ENCODE measurements around a stretch of chr1.

- RRBS, result no CpG with 5 or more reads among the region's 11 CpGs
These were observed 220.7 kb downstream of the TOMM20 start for GRCh38 chr1:234907745-234908451.

- RRBS, result no CpG with 5 or more reads among the region's 14 CpGs
These were observed 203.9 kb downstream of the TOMM20 start for GRCh38 chr1:234924521-234925271.

DNA sequence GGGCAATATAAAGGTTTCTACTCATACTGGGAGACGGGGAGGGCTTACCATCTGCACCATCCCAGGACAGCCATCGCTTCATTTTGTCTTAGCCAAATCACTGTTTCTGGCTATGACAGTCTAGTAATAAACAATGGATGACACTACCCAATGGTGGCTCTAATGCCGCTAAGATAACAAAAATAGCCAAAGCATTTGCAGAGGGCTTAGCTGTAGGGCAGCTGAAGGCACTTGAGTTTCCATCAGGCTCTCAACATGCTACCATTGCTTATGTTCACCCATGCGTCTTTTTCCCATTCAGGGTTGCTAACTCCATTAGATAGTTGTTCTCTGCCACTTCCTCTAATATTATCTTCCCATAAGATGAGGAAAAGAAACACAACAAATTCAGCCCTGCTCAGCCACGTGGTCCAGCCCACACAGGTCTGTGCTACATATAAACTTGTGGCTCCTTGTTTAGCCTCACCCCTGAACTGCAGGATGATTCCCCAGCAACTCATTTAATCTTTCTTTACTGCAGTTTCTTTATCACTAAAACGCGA lies 159.6 kb downstream of the TOMM20 start:
- RRBS, result no CpG with 5 or more reads among the region's 7 CpGs

- RRBS, result no CpG with 5 or more reads among the region's 5 CpGs
These were observed 148.7 kb downstream of the TOMM20 start for GRCh38 chr1:234979919-234980282.

DNA sequence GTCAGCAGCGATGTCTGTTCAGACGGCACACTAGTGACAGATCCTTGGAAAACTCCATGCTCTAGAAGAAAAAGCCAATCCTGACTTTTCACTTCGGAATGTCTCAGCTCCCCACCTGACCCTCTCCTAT lies 148.5 kb downstream of the TOMM20 start:
- RRBS, result no CpG with 5 or more reads among the region's 3 CpGs

GRCh38 chr1:235062243-235063136 lies 66.1 kb downstream of the TOMM20 start:
- RRBS, result no CpG with 5 or more reads among the region's 17 CpGs

- RRBS, result no CpG with 5 or more reads among the region's 42 CpGs
These were observed 58.7 kb downstream of the TOMM20 start for GRCh38 chr1:235069407-235070768.

DNA sequence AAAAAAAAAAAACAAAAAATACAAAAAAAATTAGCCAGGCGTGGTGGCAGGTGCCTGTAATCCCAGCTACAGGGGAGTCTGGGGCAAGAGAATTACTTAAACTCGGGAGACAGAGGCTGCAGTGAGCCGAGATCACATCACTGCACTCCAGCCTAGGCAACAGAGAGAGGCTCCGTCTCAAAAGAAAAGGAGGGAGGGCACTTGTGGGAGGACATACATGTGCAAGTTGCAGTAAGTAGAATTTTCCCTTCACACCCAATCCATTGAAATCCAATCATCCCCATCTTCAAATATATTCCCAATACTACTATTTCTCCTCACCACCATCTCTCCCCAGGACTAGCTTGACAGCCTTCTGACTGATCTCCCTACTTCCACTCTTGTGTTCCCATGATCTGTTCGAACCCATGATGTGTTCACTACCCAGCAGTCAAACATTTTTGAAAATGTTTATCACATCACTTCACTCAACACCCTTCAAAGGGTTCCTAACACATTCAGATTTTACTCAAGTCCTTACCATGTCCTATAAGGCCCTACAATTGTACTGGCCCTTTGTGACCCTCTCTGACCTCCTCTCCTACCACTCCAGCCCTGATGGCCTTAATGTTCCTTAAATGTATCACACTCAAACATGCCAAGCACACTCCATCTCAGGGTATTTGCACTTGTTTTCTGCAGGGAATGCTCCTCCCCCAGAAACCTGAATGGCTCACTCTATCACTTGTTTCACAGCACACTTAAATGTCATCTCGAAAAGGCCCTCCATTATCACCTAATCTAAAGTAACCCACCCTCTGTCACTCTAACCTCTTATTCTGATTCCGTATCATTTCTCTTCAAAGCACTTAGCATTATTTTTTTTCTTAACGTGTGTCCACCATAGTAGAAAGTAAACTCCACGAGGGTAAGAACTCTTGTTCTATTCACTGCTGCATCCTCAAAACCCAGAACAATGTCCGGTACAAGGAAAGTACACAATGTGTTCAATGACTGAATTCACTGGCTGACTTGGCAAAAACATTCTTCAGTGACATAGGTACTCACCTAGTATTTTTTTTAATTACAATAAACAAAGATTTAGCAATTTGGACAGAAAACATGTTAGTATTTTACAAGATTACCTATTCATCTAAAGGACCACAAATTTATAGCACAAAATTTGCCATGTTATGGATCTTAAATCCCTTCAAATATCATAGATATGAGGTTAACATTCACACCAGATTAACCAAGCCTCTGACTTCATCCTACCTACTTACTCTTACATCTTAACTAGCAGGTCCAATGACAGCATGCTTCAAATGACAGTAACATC lies 7.4 kb downstream of the ARID4B start:
- RRBS, result no CpG with 5 or more reads among the region's 10 CpGs

DNA sequence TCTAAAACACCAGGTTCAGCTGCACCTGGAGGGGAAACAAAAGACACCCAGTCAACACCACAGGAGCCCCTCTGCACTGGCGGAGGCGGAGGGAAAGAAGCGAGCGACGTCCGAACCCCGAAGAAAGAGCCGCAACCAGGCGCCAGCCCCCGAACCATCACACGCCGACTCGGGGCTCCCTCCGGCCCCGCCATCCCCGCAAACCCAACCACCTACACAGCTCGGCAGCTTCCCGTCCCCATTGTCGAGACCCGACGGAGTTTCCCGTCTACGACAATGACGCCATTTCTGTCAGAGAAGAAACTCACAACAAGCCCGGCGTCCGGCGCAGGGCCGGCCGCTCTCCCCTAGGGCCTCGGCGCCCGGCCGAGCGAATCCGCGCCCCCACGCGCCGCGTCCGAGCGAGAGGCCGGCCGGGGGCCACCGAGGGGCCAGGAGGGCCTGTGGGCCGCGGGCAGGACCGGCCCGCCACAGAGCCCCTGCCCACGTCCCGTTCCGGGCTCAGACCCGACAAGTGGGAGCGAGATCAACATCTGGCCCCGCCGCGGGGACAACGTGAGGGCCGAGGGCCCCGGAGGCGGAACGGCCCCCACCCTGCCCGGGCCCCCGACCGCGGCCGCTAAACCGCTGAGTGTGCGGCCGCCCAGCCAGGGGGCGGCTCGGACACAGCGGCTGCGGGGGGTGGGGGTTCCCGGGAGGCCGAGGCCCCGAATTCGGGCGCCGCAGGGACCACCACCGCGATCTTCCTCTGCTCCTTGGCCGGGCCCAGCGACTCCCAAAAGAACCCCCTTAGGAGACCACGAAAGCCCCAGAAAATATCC lies 825 bp downstream of the ARID4B start:
- RRBS, result 1% methylated on average over 45 of the region's 86 CpGs

DNA sequence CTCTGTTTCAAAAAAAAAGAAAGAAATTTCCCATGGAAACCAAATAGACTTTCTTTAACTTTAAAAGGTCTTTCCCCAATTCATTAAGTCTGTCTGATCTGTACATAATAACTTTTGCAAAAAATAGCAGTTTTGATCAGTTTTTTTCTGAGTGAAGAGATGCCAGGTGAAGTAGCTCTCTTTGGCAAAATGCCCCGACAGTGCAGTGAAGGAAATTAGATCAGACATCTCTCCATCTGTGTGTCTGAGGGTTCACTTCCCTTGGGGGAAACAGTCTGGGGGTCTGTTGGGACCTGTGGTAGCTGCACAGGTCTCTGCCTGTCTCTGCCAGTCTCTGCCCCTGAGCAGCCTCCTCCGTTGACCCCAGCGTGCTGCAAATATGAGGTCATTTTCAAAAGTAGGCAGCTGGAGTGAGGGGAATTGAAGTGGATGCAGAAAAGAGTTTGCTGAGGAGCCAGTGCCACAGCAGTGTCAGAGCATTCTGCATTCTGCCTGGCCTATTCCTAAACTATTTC lies 54.5 kb downstream of the TBCE start:
- RRBS, result no CpG with 5 or more reads among the region's 3 CpGs

DNA sequence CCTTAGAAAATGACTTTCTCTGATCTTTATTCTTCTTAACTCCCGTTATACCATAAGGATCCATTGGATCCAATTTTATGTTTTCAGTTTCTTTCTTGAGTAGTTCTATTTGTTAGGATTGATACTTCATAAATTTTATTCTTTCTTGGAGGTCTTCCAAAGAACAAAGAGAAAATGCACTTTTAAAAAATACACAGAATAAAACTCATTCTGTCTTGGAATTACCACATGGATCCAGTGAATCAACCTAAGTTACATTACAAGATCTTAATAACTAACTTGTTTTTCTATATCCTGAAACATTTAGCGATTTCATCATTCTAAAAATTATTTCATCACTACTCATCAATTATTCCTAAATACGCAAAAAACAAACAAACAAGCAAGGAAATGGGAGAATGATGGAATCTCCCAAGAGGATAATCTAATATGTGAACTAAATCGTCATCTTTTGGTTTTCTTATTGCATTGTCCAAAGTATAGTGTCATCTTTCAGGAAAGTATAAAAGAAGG lies 38.4 kb upstream of the GNG4 start:
- RRBS, result no CpG with 5 or more reads among the region's 4 CpGs

GRCh38 chr1:235910395-235911055 lies 43.8 kb upstream of the LYST start:
- RRBS, result no CpG with 5 or more reads among the region's 6 CpGs

- RRBS, result no CpG with 5 or more reads among the region's 10 CpGs
These were observed 50.6 kb upstream of the LYST start for GRCh38 chr1:235917211-235917840.

GRCh38 chr1:235998820-235999238 lies 66.1 kb downstream of the NID1 start:
- RRBS, result no CpG with 5 or more reads among the region's 7 CpGs

DNA sequence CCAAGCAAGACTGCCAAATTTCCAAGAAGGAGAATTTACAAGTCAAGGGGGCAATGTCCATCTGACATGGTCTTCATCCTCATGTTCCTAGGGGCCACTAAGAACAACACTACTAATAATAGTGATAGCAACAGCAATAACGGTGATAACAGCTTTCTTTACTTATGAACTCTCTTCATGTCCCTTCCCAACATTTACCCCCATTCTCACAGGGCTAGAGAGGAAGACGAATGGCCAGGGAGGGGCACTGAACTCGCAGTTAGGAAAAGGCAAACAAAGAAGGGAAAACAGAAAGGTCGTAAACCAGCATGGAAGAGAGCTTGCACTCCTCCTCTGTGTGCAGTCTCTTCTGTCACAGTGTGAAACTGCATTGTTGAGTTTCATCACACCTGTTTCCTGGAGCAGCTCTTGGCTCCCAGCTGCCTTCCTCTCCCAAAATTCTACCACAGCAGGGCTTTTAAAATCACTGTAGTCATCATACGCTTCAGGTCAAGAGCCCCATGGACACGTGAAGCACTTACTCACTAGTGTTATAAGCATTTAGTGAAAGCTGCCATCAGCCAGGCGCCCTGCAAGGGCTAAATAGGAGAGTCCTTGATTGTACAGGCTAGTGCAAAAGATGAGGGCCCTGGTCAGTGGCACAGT lies 63.3 kb downstream of the NID1 start:
- RRBS, result no CpG with 5 or more reads among the region's 7 CpGs

- RRBS, result no CpG with 5 or more reads among the region's 4 CpGs
These were observed 43.1 kb downstream of the NID1 start for GRCh38 chr1:236021788-236022244.

- RRBS, result 92% methylated on average over 4 of the region's 28 CpGs
These were observed 35.3 kb downstream of the NID1 start for GRCh38 chr1:236029364-236030154.

- RRBS, result no CpG with 5 or more reads among the region's 8 CpGs
These were observed 25.3 kb downstream of the NID1 start for GRCh38 chr1:236039521-236040056.

DNA sequence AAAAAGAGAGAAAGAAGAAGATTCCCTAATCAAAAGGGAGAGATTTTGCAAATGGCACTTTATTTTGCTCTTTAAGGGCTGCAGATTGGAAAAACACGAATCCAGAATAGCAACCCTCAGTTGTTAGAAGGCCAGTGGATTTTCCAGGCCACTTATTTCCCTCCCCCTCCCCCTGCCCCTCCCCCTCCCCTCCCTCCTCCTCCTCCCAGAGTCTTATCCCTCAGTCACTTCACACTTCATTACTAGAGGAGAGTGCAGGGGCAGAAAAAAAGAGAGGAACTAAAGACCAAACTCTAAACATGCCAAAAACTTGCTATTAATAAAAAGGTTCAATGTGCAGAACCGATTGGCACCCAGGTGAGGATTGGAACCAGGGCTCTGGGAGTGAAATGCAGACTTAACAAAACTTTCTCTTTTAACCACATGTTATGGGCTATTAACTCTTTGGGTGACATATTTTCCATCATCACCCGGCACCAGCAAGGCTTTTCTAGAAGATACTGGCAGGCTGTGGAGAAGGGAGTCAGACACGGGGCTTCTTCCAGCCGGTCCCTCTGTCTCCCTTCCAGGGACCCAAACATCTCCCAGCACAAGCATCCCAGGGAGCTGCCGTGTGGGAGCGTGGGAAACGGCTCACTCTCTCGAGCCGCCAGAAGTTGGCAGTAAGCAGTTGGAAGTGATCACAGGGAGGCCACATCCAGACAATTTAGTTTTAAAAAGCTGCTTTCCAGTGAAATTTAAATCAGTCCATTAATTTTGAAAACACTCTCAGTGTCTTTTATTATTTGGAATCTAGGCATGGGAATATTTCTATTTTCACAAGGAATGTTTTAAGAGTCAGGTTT lies 13.6 kb downstream of the NID1 start:
- RRBS, result 93% methylated on average over 3 of the region's 10 CpGs